Measurements from ENCODE around the gene MYF6.

DNA sequence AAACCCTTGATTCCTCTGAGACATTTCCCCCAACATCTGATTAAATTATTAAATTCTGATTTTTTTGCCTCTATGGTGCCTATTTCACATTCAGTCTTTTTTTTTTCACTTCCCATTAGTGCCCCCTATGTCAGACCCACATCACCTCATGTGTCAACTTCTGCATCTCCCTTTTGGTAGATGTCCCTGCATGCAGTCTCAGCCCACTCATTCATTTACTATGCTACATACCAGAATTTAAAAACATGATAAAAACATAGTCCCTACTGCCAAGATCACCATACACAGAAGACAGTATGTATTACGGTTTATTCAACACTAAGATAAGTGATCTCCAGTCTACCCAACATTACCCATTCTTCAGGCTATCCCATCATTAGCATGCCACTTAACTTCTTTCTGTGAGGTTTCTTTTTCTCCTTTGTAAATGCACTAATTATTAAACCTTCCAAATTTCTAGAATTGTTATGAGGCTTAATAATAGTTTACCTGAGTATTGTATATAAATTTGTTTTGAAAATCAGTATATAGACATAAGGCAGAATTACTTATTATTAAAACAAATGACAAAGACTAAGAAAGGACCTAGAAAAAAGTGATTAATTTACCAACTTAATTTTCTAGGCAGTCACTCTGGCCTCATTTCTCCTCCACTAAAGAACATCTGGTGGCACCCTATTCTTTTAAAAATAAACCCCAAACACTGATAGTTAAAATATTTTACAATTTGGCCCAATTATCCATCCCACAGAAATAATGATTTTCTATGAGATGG, 91.8 kb downstream of the OSBPL8 start:
- RRBS, result no CpG with 5 or more reads among the region's 1 CpG

DNA sequence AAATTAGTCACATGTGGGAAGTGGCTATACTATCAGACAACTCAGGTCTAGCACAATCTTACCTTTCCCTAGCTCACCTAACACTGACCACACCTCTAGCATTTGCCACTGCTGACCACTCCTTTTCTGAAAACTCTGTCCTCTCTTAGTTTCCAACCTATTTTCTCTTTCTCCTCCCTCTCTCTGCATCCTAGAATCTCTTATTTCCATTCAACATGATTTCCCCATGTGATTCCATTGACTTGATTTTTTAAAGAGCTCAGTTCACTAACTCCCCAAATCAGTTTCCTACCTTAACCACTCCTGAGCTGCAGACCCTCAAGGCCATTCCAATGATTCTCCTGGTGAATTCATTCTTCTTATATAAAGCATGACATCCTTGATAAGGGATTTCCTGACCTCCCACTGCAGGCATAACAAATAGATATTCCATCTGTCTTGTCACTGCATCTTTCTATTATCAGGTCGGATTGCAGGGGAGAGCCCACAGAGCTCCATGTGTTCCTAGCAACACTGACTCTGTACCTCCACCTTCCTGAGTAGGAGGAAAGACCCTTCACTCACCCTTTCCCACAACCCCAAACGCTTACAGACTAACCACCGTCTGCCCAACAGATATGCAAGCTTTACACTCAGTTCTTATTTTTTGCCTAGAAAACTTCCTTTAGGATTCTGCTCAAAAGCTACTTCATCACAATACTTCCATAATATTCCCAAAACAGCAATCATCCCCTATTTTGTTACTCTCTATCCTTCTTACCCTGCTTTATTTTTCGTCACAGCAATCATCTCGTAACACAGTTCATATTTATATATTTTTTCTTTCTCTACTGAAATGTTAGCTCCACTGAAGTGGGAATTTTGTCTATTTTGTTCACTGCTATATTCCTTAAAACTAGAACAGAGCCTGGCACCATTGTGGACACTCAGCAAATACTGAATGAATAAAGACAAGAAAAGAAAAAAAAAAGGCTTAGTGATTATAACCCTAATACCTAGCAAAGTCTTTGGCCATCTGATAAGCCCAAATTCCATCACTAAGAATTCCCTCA, 90.3 kb downstream of the OSBPL8 start:
- RRBS, result no CpG with 5 or more reads among the region's 5 CpGs

DNA sequence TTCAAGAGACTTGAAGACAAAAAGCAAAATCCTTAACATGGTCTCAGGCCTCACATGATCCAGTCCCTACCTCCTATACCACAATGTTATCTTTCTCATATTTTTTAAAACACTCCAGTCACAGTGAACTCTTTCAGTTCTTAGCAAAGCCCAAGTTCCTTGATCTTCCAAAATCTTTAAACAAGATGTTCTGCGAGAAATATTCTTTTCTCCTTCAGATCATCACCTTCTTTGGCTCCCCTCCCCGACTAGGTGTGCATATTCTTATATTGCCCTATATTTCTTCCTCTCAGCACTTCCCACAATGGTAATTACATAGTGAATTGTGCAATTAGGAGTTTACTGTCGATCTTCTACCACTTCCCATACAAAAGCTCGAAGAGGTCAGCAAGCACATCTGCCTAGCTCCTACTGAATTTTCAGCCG, 16.8 kb downstream of the OSBPL8 start:
- RRBS, result no CpG with 5 or more reads among the region's 5 CpGs

- RRBS, result no CpG with 5 or more reads among the region's 7 CpGs
These were observed 24.7 kb upstream of the ZDHHC17 start for GRCh38 chr12:76739040-76739737.

- RRBS, result no CpG with 5 or more reads among the region's 1 CpG
These were observed 207.1 kb upstream of the E2F7 start for GRCh38 chr12:77272538-77272800.

- RRBS, result no CpG with 5 or more reads among the region's 6 CpGs
These were observed 103.8 kb upstream of the NAV3 start for GRCh38 chr12:77726694-77727527.

DNA sequence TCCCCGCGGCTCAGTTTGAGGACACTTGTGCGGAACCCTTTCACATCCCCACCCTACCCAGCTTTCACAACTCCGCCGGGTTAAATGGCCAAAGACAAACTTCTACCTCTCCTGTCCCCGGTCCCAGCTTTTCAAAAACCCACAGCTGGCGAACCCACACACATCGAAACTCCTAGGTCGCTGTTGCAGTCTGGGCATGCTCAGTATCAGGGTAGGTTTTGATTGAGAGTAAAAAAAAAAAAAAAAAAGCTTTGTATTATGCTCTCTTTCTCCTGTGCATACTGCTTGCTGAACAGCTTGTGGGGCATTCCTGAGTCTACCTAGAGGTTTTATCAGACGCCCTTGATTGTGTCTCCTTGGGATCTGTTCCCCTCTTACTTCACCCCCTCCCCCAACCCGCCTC, 448 bp upstream of the SYT1 start:
- RRBS, result 4% methylated on average over 4 of the region's 11 CpGs

GRCh38 chr12:79451773-79452582, 238.8 kb downstream of the PAWR start:
- RRBS, result no CpG with 5 or more reads among the region's 12 CpGs

GRCh38 chr12:79566242-79566850, 124.4 kb downstream of the PAWR start:
- RRBS, result no CpG with 5 or more reads among the region's 5 CpGs

DNA sequence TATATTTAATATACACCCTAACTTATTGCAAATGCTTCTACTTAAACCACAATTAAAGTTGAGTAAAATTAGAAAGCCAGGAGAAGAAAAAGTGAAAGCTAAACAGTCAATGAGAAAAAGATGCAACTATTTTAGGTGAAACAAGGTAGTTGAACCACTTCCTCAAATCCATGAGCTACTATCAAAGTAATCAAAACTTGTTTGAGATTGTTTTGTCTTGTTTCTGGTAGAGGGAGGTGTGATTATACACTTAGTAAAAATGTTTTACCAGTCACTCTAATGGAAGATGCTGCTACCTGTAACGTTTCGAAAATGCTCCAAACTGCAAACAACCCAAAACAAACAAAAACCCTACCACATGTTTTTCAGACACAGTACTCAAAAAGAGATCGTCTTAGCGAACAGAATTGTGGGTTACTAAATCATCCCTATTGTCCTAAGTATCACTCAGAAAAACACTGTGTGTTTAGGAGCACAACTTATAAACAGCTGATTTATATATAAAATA, 2.0 kb downstream of the PAWR start:
- RRBS, result no CpG with 5 or more reads among the region's 4 CpGs

DNA sequence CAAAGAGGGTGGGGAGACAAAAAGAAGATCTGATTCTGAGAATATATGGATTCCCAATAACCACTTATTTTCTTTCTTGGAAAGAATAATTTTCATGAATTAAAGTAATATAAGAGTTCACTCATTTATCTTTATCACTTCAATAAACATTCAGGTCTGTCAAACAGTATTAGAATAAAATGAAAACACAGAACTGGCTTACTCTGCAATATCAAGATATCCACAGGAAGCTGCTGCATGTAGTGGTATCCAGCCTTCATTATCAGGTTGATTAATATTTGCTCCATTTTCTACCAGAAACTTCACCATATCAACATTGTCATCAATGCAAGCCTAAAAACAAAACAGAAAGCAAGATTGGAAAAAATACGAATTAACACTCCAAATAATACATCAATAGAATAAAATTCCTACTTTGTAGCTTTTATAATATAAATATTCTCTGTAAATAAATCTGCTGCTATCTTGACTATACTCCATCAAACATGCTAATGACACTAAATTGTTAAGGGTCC, 62.2 kb downstream of the PPP1R12A start:
- RRBS, result no CpG with 5 or more reads among the region's 1 CpG

DNA sequence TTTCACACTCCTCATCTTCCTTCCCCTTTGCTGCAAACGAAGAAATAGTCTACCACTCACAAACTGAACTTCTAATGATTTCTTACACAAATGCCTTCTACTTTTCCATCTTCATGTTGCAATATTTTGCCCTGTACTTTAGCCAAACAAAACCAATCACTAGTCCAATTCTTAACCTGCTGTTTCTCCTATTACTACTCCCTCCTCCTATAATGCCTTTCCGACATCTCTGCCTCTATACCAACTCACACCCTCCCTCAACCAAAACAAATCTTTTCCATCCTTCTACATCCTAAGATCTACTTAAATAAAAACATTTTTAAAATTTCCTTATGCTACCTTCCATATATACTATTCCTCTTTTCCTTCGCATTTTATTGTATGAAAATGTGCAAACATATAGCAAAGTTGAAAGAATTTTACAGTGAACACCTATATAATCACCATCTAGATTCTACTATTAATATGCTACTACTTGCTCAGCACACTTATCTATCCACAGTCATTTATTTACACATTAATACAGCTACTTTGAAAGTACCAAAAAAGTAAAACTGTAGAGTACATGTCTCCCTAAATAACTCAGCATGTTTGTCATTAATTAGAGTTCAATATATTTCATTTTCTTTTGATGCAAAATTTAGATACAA, 36.2 kb downstream of the PPP1R12A start:
- RRBS, result no CpG with 5 or more reads among the region's 3 CpGs

GRCh38 chr12:80186496-80187296, 87.4 kb downstream of the OTOGL start:
- RRBS, result no CpG with 5 or more reads among the region's 8 CpGs

- RRBS, result 28% methylated on average over 11 of the region's 35 CpGs
These were observed at the start of gene MYF6 for GRCh38 chr12:80707445-80708435. TSS of gene MYF6 (plus strand) at chr12:80707634.

GRCh38 chr12:80829793-80830357, 107.9 kb downstream of the LIN7A start:
- RRBS, result no CpG with 5 or more reads among the region's 2 CpGs

DNA sequence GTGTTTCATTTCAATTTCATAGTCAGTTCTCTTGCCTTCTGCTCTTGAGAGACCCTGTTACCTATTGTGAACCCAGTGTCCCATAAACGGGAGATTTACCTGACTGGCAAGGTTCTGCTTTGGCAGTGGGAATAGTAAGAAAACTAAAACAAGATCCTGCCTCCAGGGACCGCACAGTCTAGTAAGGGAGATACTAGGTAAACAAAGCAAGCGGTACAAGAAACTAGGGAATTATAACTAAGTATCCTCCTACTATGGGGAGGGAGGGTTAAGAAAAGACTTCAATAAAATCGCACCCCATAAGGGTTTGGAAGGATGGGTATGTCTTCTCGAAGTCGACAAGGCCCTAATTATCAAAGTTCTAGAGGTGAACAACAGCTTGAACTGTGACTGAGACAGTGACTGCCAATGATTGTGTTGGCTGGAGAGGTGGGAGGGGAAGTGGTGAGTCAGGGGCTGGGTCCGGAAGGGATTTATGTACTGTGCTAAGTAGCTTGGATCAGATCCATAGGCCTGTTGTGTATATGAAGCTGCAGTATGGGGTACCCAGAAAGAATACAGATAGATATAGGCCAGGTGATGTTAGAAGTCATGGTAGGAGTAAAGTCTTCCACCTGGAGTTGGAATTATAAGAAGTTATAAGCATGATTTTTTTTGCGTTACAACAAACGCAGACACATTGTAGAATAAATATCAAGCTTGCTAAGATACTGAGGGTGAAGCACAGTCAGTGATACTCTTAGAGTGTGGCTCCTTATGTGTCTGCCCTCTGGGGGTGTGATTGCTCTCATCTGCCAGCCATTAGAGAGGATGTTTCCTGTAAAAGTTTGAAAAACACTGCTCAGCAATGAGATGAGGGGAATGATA, 923 bp downstream of the ACSS3 start:
- RRBS, result no CpG with 5 or more reads among the region's 9 CpGs

DNA sequence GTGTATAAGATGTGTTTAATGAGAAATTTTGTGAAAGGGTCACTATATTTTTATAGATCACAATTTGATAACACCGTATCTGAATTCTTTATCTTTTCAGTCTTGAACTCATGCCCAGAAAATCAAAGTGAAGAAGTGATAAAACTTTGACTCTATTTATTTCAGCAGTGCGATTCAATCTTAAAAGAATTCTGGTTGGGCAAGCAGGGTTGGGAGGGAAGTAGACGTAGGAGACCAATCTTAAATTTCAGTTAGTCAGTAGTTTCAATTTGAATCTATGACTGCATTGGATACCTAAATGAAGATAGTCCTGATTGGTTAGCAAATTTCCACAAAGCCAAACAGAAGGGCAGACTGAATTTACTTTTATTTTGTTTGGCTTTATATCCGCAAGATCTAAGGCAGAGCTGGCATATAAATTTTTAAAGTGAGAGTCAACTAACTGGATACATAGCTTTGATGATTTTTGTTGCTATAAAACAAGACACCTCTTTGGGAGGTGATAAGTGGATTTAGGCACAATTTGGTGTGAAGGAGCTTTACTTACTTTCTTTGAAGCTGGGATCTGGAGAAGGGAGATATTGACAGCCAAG, 2.6 kb downstream of the ACSS3 start:
- RRBS, result no CpG with 5 or more reads among the region's 4 CpGs

- RRBS, result no CpG with 5 or more reads among the region's 1 CpG
These were observed 160.9 kb downstream of the PPFIA2 start for GRCh38 chr12:81598241-81598581.

DNA sequence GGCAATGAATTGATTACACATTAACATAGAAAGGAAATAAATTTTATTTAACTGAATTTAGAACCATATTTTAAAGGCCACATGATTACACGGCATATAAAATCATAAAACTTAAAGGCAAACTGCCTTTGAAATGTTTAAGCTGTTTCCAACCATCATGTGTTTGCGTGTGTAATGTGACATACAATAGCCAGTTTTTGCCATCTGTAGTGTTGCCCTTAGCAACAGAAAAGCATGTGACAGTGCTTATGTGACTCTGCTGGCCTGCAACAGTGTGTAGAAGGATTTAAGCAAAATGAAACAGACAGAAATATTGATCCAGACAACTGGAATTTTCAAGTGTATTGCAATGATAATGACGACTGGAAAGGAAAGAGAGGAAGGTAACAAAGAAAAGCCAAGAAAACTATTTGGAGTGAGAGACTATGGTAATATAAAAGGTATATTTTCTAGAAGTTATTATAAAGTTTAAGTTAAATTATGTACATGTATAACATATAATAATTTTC, 49.5 kb downstream of the TSPAN19 start:
- RRBS, result no CpG with 5 or more reads among the region's 3 CpGs

DNA sequence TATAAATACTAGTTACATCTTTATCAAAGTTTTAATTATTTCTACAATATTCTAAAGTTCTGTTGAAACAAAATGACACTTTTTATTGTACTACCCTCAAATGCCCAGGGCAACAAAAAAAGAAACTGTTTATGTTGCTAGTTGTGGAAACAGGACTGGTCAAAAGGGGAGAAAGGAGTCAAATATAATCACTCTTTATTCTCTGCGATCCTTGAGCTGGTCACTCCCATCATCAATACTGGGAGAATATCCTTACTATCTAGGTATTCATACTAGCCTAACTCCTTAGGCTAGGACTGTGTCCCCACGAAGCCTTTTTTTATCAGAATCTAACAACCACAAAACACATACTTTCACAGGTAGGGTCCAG, 505 bp downstream of the RASSF9 start:
- RRBS, result no CpG with 5 or more reads among the region's 2 CpGs

Measured in epithelial cell of esophagus (primary cell).